Mesenchymal stem cell of the bone marrow (primary cell): ENCODE measurements around the genes PIK3C2G and SLCO1B3.

- CAGE, long polyA plus RNA: no peak
Measured at GRCh38 chr12:15912030-15912522, 944 bp downstream of the DERA start.

GRCh38 chr12:15992735-15993057 is 81.6 kb downstream of the DERA start:
- CAGE, long polyA plus RNA: no peak

DNA sequence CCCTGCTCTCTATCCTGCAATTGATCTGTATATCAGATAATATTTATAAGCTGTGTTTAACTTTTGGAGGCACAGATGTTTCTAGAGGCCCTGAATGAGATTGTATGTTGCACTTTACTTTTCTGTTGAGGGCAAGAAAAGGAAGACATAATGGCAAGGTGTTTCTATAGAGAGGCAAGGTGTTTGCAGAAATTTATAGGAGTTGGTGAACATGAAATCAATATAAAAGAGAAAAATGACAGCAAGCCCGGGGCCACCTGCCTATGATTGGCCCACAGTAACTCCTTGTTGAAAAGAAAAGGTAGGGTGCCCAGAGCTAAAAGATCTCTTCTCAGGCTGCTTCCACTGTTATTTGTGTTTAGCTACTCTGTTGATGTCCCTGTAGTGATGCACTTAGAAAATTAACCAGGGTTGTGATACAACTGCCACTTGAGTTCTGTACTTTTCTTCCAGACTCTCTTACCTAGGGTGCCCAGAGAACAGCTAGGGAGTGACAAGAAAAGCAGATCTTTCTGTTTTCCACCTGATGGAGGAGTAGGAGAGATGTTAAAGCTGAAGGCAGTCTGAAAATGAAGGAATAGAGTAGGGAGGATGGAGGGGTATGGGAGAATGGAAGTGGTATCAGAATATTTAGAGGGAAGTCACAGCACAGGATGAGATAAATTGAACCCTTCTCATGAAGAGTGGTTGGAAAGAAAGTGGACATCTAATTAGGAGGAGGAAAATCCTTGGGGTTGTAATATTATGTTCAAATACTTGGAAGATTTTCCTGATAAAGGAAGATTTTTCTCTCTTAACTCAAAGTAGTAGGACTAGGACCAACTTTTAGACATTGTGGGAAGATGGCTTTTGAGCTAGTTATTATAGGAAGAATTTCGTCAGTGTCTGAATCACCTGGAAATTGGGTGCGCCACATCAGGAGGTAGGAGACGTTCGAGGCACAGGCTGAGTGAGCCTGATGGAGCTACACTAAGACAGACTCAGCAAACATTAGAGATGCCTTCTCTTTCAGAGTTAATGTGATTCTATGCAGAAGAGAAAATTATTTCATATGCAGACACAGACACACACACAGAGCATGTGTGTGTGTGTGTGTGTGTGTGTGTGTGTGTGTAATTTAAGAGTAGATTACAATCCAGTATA is 84.3 kb downstream of the DERA start:
- CAGE, long polyA plus RNA: no peak

DNA sequence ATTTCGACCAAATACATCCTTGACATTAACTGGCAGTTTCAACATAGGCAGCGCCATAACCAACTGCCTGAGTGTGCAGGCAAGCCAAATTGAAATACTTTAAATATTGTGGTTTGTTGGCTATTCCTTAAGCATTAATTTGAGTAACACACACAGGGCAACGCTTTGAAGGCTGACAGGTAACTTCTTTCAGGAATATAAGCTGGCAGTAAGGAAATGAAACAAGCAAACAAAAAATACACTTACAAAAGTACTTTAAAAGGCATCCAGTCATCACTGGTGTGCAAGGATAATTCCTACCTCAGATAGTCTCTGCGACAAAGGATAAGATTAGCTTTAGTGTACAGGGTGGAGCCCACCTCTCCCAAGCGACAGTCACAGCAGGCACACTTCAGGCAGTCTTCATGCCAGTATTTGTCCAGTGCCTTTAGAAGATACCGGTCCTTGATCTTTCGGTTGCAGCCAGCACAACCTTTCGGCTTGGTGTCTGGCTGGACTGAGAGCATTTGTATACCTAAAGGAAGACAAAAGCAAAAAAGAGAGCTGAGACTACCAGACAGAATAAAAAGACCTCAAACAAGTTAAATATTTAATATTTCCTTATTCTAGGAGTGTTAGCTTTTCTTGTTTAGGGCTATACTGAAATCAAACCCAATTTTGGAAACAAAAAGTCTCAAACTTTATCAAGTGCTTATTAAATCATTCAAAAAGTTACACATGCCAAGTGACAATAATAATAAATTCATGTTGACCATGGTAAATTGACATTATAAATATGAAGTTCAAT is 5.4 kb downstream of the LMO3 start:
- CAGE, long polyA plus RNA: no peak

GRCh38 chr12:17281131-17281603 is 675.2 kb upstream of the LMO3 start:
- CAGE, long polyA plus RNA: no peak

GRCh38 chr12:18261289-18261676 is at the start of gene PIK3C2G:
Gene PIK3C2G (plus strand): TSS chr12:18261518.
- CAGE, long polyA plus RNA: no peak

GRCh38 chr12:18296903-18297320 is 35.6 kb downstream of the PIK3C2G start:
- CAGE, long polyA plus RNA: no peak

DNA sequence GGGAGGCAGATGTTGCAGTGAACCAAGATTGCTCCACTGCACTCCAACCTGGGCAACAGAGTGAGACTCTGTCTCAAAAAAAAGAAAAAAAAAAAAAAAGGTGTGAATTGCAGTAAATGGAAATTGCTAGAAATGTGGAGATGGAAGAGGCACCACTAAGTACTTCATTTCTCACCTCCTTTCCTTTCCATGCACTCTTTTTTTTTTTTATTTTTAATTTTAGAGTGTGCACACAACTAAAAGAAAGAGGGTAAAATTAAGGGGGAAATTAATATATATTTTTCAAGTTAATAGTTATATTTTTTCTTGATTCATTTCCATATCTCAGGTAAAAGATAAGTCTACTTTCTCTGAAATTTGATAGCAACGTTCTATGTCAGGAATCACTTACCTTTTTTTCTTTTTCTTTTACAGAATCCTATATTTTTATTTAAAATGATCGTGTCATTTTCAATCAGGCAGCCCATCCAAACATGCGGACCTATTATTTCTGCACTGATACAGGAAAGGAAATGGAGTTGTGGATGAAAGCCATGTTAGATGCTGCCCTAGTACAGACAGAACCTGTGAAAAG is 139.9 kb downstream of the PLEKHA5 start:
- CAGE, long polyA plus RNA: no peak

- CAGE, long polyA plus RNA: no peak
Measured at GRCh38 chr12:19306148-19306706, 133.1 kb upstream of the AEBP2 start.

- CAGE, long polyA plus RNA: no peak
Measured at GRCh38 chr12:19411828-19412285, 27.4 kb upstream of the AEBP2 start.

- CAGE, long polyA plus RNA: no peak
Measured at GRCh38 chr12:19519298-19520022, 80.2 kb downstream of the AEBP2 start.

GRCh38 chr12:19532612-19533187 is 93.4 kb downstream of the AEBP2 start:
- CAGE, long polyA plus RNA: no peak

DNA sequence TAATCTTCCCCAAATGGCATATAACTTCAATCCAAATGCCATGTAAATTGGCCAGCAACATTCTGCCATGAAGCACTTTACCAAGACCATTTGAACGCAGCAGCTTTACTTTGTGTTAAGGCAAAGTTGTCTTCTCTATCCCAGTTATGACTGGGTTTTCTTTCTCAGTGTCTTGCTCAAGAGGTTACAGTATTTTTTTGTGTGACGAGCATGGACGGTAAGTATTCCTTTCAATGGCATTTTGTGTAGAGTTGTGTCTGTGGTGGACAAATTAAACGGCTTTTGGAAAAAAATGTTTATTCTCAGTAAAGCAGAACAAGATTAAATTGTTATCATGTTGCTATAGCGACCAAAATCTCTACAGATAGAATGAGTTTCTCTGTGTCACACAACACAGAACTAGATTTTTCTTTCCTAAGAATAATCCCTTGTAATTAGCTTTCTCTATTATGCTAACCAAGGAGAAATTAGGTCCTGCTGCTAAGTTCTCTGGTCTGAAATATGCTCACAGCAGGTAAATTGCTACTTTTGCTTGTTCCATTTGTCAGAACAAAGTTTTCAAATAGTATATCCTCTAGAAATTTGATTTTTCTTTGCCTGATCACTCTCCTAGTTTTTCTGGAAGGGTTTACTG is 417.1 kb downstream of the AEBP2 start:
- CAGE, long polyA plus RNA: no peak

- CAGE, long polyA plus RNA: no peak
Measured at GRCh38 chr12:19971226-19971968, 396.9 kb upstream of the PDE3A start.

DNA sequence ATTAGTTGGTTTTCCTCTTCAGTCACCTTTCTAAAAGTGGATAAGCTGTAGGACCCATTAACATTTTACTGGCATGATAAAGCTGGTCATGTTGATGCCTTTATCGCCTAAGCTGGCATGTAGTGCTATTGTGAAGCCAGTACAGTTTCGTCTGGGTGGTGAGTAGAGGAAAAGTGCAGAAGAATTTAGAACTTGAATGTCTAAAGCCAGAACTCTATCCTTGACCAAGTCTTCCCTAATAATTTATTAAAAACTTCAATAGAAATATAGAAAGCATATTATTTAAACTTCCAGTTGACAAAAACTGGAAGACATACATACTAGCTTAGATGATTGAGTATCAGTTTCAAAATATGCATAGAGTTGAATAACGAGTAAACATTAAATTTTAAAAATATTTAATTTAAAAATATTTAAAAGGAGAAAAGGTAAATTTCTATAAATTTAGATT is 27.9 kb downstream of the PDE3A start:
- CAGE, long polyA plus RNA: no peak

- CAGE, long polyA plus RNA: no peak
Measured at GRCh38 chr12:20413179-20413977, 45.0 kb downstream of the PDE3A start.

- CAGE, long polyA plus RNA: no peak
Measured at GRCh38 chr12:20421372-20421808, 53.1 kb downstream of the PDE3A start.

GRCh38 chr12:20810321-20810932 is at the start of gene SLCO1B3:
Gene SLCO1B3 (plus strand): TSS chr12:20810705.
- CAGE, long polyA plus RNA: no peak

GRCh38 chr12:20868086-20868559 is 57.6 kb downstream of the SLCO1B3 start:
- CAGE, long polyA plus RNA: no peak

- CAGE, long polyA plus RNA: no peak
Measured at GRCh38 chr12:21394714-21395692, 22.3 kb downstream of the IAPP start.